B cell (primary cell): ENCODE data around the gene NT5C1A.

DNA sequence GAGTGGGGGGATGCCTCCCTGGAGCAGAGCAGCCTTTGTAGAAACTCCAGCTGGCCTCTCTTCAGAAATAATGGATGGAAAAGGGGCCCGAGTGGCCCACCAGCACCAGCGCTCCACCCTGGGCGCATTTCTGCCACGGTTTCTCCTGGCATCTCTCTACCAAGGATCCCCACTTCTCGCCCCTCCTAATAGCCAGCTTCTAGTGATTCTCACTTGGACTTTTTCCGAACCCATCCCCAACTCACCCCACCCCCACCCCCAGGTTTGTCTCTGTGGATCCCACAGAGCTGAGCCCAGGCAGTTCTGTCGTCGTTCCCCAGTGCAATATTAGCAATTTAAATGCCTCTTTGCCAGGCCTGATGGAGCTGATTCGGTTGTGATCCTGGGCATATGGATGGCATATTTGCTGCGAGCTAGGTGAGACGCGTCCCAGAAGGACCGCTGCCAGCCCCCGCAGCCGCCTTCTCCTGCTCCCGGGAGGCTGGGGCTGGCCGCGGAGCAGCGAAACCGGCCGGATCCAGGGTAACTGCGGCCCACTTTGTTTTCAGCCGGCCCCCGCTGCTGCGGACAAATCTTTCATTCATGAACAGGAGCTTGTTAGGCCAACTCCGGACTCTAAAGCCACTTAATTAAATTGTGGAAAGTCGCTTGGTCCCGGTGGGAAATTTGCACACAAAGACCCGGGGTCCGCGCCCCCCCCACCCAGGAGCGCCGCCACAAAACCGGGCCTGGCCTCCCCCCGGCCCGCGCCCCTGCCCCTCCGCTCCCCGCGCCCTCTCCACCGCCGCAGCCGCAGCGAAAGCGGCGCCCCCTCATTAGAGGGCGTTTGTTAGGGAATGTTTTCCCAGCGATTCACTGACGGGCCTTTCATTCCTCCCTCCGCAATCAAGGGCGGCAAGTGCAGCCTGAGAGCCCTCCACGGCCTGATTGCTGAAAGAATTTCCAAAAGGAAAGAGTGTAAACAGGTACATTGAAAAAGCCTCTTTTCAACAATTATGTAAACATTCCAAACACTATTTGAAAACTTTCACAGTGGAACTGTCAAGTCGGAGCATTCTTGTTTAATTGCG lies 383.4 kb downstream of the RRAGC start:
- PRO-cap, result no peak
- CAGE, long polyA plus RNA, result no peak

DNA sequence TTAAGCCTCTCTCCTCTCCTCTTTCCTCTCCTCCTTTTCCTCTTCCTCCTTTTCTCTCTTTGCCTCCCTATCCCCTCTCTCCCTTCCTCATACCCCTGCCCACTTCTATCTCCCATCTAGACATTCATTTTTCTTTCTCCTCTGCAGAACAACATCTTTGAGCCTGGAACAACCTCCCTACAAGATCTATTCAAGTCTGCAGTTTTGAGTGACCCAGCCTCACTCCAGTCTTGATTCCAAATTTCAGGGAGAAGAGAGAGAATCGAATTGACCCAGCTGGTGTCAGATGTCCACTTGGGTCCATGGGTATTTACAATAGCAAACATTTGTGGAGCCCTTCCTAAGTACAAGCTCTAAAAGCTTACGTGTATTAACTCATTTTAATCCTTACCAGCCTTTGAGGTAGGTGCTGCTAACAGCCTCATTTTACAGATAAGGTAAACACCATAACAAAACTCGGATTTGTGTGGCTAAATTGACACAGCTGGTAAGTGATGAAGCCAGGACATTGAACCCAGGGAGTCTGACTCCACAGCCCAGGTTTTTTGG lies 138.5 kb downstream of the RRAGC start:
- PRO-cap, result no peak
- CAGE, long polyA plus RNA, result no peak

GRCh38 chr1:38803789-38804712 lies 55.5 kb downstream of the RRAGC start:
- PRO-cap, result no peak
- CAGE, long polyA plus RNA, result no peak

DNA sequence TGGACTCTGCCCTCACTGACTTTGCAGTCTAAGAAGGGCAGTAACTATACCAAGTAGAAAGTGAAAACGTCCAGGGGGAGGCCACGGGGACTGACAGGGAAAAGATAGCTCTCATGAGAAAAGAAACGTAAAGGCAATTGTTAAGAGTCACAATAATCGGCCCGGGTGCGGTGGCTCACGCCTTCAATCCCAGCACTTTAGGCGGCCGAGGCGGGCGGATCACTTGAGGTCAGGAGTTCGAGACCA lies 2.1 kb downstream of the RRAGC start:
- PRO-cap, result no peak
- CAGE, long polyA plus RNA, result no peak

- PRO-cap, result no peak
- CAGE, long polyA plus RNA, result no peak
Measured at GRCh38 chr1:39102488-39103375, 76.6 kb downstream of the NDUFS5 start.

GRCh38 chr1:39105192-39105715 lies 79.1 kb downstream of the NDUFS5 start:
- PRO-cap, result unidirectional peak, plus-strand start at chr1:39105399
- CAGE, long polyA plus RNA, result no peak

GRCh38 chr1:39114177-39114550 lies 88.0 kb downstream of the NDUFS5 start:
- PRO-cap, result no peak
- CAGE, long polyA plus RNA, result no peak

DNA sequence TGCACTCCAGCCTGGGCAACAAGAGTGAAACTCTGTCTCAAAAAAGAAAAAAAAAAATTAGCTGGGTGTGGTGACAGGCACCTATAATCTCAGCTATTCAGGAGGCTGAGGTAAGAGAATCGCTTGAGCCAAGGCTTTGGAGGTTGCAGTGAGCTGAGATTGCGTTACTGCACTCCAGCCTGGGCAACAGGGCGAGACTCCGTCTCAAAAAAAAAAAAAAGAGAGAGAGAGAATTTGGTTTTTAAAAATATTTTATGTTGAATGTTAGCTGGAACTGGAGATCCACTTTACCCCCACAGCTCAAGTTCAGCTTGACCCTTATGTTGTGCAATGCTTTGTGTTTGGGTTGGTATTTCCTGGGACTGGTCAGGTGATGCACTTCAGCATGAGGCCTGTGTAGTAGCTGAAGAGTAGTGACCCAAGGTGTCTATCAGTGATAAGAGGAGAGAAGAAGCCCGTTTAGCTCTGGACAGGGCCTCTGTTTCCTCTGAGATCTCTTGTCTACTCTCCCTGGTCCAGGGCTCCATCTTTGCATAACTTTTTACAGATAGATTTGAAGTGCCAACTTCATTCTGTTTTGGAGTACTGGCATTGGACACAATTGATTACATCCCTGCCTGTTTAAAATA lies 36.7 kb upstream of the MACF1 start:
- PRO-cap, result no peak
- CAGE, long polyA plus RNA, result no peak

DNA sequence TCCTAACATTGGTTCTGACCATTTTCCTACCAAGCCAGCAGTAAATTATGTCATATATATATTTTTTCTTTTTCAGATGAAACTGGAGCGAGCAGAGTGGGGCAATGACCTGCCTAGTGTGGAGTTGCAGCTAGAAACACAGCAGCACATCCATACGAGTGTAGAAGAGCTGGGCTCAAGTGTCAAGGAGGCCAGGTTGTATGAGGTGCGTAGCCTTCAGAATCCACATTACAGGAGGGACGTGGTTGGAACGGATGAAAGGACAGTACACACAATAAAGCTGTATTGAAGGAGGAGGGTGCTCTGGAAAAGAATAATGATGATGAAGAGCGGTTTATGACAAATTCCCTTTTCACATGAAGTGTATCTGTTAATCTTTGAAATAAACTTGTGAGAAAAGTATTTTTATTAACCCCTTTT lies 87.3 kb downstream of the MACF1 start:
- PRO-cap, result no peak
- CAGE, long polyA plus RNA, result no peak

- PRO-cap, result no peak
- CAGE, long polyA plus RNA, result no peak
Measured at GRCh38 chr1:39317039-39317510, 112.6 kb downstream of the MACF1 start.

DNA sequence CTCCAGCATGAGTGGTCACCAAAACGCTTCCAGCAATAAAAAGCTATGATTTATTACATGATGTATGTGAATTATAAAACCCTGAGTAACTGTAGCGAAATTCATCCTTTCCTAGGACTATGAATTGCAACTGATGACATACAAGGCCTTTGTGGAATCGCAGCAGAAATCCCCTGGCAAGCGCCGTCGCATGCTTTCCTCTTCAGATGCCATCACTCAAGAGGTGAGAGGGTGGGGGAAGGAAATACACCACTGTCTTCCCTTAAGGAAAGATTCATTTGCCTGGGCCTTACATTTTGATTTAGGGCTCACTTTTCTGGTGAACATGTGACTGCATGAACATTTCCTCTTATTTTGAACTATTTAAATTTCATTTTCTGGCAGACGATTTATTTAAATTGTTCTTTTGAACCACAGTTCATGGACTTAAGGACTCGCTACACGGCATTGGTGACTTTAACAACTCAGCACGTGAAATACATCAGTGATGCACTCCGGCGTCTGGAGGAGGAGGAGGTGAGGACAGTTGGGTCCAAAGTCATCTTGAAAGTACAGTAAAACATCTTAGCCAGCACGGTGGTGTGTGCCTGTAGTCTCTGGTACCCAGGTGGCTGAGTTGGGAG lies 118.1 kb downstream of the MACF1 start:
- PRO-cap, result no peak
- CAGE, long polyA plus RNA, result no peak

GRCh38 chr1:39391754-39392637 lies 99.4 kb upstream of the BMP8A start:
- PRO-cap, result no peak
- CAGE, long polyA plus RNA, result no peak

GRCh38 chr1:39434442-39435073 lies 56.9 kb upstream of the BMP8A start:
- PRO-cap, result no peak
- CAGE, long polyA plus RNA, result no peak

DNA sequence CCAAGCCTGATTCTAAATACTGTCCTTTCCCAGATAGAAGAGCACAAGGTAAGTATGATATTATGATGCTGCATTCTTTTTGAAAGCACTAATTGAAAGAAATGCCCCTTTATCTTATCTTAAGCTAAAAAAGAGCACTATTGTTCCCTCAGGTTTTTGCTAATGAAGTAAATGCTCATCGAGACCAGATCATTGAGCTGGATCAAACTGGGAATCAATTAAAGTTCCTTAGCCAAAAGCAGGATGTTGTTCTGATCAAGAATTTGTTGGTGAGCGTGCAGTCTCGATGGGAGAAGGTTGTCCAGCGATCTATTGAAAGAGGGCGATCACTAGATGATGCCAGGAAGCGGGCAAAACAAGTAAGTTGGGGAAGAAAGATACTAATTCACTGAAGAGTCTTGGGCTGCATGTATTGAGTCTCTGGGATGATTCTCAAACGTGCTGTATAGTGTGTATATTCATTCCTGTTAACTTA lies 43.9 kb upstream of the BMP8A start:
- PRO-cap, result no peak
- CAGE, long polyA plus RNA, result no peak

- PRO-cap, result no peak
- CAGE, long polyA plus RNA, result no peak
Measured at GRCh38 chr1:39486083-39487183, 5.0 kb upstream of the BMP8A start.

GRCh38 chr1:39632683-39633298 lies 6.7 kb downstream of the HEYL start:
- PRO-cap, result no peak
- CAGE, long polyA plus RNA, result no peak

- PRO-cap, result unidirectional peak, plus-strand start at chr1:39672060
- CAGE, long polyA plus RNA, result no peak
Measured at GRCh38 chr1:39671933-39672363, at the start of gene NT5C1A. TSS of gene NT5C1A (minus strand) at chr1:39672107.

DNA sequence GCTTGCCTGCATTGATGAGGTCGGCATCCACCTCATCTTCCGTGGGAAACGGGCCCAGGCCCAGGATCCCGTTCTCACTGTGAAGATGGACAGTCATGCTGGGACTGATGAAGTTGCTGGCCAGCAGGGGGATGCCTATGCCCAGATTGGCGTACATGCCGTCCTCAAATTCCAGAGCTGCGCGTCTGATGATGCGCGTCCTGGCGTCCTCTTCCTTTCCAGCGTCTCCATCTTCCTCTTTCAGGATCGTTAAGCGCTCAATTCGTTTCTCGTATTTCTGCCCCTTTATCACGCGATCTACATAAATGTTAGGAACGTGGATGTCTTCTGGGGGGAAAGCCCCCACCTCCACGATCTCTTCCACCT lies 1.0 kb downstream of the OXCT2 start:
- PRO-cap, result no peak
- CAGE, long polyA plus RNA, result no peak

GRCh38 chr1:39818188-39818997 lies 29.7 kb upstream of the BMP8B start:
- PRO-cap, result no peak
- CAGE, long polyA plus RNA, result no peak

- PRO-cap, result no peak
- CAGE, long polyA plus RNA, result no peak
Measured at GRCh38 chr1:39819419-39820012, 30.9 kb upstream of the BMP8B start.